Neural progenitor cell (in vitro differentiated cells): ENCODE measurements around the genes ABI2 and ICOS.

GRCh38 chr2:203327469-203328713 is at the start of gene ABI2:
Gene ABI2, plus strand, starts transcription at chr2:203328394.
- RAMPAGE, long total RNA, result no peak

- RAMPAGE, long total RNA, result no peak
These were observed 560 bp downstream of the ABI2 start for GRCh38 chr2:203328714-203329193.

- RAMPAGE, long total RNA, result no peak
These were observed 1.1 kb upstream of the RAPH1 start for GRCh38 chr2:203536190-203536704.

- RAMPAGE, long total RNA, result no peak
These were observed 70.1 kb upstream of the RAPH1 start for GRCh38 chr2:203605264-203605586.

DNA sequence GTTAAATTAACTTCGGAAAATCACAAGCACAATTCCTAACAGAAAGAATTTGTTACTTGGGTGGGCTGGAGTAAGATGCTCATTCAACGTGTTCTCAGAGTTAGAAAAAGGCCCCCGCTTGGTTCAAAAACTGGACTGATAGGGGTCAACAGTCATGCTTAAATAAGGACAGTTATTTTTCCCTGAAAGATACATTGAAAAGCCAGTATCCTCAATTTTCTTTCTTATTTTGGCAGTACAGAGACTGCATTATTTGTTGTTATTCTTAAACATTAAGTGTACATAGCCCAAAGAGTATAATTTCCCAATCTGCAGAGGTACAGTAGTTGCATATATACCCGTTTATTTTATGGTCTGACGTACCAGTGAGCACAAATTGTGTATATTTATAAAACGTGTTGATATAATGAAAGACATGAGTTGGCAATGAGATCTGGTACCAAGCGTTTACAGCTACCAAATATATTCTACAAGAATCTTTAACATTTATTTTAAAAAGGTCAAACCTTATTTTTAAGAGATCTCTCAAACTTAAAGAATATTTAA is 1.5 kb downstream of the CD28 start:
- RAMPAGE, long total RNA, result no peak

- RAMPAGE, long total RNA, result no peak
These were observed 34.5 kb downstream of the CD28 start for GRCh38 chr2:203740793-203741519.

- RAMPAGE, long total RNA, result no peak
These were observed 8.4 kb upstream of the CTLA4 start for GRCh38 chr2:203858907-203859904.

DNA sequence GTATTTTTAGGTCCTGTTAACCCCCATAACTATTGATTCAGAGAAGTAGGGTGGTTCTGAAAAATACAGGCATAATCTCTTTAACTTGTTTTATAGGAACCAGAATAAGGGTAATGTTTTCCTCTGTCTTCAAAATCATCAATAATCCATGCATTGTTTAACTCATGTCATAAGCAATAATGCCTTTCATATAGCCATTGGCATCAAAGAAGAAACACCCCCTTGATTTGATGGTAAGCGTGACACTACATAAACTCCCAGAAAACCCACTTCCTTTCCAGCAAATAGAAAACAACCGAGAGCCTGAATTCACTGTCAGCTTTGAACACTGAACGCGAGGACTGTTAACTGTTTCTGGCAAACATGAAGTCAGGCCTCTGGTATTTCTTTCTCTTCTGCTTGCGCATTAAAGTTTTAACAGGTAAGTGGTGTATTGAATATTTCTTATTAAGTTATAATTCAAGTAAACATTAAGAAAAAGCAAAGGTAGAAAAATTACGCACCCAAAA is at the start of gene ICOS:
Gene ICOS, plus strand, starts transcription at position 312 of the 509 bp plus-strand sequence.
- RAMPAGE, long total RNA, result no peak

- RAMPAGE, long total RNA, result no peak
These were observed 14.9 kb downstream of the ICOS start for GRCh38 chr2:203951307-203952025.

GRCh38 chr2:204145166-204145552 is 208.6 kb downstream of the ICOS start:
- RAMPAGE, long total RNA, result no peak

GRCh38 chr2:204686065-204686405 is 140.8 kb downstream of the PARD3B start:
- RAMPAGE, long total RNA, result no peak

- RAMPAGE, long total RNA, result no peak
These were observed 208.5 kb downstream of the PARD3B start for GRCh38 chr2:204753789-204754220.

DNA sequence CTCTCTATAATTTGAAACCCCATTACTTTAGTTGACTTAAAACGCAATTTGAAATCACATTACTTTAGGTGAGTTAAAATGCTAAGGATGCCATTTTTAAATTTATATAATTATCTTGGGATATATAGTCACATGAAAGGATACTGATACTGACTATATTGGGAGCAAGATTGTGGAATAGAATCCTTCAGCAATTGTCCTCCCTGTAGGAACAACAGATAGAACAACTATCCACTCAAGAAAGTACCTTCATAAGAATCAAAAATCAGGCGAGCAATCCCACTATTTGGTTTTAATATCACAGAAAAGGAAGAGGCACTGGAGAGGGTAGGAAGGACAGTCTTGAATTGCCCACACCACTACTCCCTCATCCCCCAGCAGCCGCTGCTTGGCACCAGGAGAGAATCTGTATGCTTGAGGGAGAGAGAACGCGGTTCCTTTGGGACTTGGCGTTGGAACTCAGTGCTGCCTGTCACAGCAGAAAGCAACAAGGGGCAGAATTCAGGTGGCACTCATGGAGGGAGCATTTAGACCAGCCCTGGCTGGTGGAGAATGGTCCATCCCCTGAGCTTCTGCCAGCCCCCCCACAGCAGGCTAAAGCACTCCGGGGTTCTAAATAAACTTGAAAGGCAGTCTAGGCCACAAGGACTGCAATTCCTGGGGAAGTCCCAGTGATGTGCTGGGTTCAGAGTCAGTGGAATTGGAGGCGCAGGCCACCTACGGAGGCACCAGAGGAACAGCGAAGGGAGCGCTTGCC is 252.7 kb downstream of the PARD3B start:
- RAMPAGE, long total RNA, result no peak

DNA sequence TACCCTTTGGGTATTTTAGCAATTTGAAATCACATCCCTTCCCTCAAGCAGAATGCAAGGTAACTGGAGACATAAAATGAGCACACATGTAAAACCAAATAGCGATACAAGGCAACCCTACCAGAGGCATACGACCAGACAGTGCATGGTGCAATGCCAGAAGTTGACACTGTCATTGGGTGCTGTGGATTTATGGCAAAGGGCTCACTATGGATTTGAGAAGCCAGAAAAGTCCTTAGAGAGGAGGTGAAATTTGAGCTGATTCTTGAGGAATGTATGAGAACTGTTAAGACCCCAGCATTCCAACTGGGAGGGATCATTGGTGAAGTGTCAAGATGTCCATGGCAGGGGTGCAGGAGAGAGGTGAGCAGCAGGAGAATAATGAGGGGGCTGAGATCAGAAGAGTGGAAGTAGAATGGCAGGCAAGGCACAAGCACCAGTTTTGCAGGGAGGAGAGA is 342.4 kb downstream of the PARD3B start:
- RAMPAGE, long total RNA, result no peak

GRCh38 chr2:204916828-204917488 is 371.7 kb downstream of the PARD3B start:
- RAMPAGE, long total RNA, result no peak

DNA sequence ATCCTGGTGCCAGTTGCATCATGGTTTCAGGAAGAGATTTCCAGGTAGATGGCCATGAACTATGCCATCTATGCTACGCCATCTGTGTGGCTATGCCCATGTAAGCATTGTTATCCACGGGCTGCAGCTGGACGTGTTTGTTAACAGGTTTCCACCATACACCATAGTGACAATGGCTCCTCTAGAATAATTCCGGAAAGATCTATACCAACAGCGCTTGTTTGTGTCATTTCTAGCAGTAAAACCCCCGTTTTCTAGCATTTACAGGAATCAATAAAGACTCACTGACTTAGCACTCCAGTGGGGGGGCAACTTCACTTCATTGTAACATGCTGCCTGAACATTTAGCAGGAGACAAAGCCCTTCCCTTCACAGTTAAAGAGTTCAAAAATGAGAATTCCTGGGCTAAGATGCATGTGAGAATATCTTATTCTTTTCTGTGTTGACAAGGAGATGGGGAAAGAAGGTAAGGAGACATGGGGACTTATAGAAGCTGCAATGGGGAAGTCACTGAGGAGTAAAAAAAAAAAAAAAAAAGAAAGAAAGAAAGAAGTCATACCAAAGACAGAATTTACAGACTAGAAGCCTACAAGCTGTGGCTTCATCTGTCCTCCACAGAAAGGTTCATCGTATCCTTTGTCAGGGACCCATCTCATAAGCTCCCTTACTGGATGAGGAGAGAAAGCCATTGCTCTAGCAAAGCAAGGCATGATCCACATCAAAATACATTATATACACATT is 107.8 kb upstream of the NRP2 start:
- RAMPAGE, long total RNA, result no peak

DNA sequence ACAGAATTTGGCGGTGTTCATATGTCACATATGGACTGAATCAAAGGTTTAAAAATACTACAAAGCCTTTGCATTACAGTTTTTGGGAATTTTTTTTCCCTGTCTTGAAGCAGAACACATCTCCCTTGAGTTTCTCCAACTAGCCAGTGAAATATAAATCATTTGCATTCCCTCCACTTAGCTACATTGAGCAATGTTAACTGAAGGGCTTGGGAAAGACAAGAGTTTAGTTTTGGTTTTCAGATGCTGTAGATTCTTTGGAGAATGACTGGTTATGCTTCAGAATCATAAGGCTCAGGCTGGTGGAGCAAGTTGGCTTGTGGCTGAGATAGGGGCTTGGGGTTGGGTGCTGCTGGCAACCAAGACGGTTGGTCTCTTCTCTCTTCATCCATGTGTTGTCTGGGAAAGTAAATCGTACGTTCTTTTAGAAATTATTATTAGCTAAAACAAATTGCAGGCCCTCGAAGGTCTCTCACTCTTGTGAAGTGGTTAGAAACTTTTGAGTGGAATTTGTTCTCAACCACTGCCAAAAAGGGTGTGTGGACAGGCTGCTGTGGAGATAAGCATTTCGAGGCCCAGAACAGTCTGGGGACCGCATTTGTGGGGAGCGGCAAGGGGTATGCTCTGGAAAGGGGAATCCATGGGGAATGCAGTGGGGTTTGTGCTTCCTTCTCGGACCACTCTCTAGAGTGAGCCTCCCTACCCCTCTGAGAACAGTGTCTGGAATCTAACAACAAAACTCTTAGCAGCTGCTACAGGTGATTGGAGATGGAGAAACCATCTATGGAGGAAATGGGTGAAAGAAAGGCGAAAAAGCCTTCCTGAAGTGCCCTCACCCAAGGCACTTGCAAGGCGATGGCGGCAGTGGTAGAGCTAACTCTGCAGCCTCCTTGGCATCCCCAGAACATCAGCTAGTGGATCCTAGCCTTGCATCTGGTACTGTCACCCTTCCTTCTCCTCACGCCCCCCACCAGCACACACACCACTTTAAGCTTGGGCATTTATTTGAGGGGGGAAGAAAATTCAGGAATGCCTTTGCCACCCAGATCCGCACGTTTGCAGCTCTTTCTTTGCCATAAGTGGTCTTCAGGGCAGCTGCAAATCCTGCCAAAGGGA is 1.7 kb downstream of the NRP2 start:
- RAMPAGE, long total RNA, result no peak

DNA sequence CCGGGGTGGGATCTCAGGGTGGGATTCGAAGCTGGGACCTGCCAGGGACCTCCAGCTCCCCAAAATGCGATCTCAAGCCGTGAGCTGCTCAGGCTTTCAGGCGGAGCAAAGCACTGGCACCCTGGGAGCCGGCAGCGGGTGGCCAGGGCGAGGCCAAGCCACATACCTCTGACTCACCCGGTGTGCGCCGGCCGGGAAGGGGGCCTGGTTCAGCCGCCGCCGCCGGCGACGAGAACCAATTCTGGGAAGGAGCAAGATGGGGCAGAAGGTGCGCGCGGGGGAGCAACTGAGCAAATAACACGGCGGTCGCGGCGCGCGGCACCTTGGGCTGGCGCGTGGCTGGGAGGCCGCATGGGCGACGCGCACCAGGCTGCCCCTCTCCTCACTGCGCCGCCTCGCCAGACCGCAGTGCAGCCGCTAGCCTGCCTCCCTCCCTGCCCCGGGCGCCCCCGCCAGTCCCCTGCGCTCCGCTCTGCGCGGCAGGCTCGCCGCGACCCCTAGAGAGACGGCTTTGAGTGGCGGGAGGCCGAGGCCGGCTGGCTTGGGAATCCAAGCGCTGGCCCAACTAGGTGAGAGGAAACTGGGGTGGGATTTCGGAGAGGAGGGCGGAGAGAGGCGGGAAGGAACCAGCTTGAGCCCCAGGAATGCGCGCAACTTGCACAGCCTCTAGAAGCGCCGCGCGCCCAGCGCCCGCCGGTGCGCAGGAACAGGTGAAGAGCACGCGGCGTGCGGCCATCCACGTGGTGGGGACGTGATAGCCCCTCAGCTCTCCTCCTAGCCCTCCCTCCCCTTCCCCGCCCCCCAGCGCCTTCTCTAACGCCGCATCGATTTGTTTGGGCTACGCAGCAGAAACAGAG is 3.2 kb downstream of the NRP2 start:
- RAMPAGE, long total RNA, result no peak

GRCh38 chr2:205688284-205688664 is 6.0 kb downstream of the NRP2 start:
- RAMPAGE, long total RNA, result no peak

- RAMPAGE, long total RNA, result no peak
These were observed 14.9 kb downstream of the NRP2 start for GRCh38 chr2:205696802-205697920.